Liver (tissue), 9 donors: ENCODE measurements around a stretch of chr19.

DNA sequence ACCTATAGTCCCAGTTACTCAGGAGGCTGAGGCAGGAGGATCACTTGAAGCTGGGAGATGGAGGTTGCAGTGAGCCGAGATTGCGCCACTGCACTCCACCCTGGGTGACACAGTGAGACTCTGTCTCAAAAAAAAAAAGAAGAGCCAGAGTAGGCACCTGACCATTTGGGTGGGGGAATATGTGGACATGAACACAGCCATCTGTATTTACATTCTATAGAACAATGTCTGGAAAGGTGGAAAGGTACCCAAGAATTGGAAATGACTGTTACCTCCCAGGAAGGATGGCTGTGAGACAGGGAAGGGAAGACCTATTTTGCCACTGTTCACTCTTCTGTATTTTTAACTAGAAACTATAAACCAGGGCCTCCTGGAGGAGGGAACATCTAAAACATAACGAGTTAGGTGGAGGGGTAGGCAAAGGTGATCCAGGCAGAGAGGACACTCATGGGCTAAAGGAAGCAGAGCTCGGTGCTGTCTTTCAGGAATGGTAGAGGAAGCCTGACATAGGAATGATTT lies 5.7 kb downstream of the EIF3K start:
- PRO-cap, 5 experiments, result no peak in any of the 5 experiments
- RAMPAGE, long total RNA, 2 experiments, result no peak in any of the 2 experiments
- RRBS, result no CpG with 5 or more reads among the region's 4 CpGs

DNA sequence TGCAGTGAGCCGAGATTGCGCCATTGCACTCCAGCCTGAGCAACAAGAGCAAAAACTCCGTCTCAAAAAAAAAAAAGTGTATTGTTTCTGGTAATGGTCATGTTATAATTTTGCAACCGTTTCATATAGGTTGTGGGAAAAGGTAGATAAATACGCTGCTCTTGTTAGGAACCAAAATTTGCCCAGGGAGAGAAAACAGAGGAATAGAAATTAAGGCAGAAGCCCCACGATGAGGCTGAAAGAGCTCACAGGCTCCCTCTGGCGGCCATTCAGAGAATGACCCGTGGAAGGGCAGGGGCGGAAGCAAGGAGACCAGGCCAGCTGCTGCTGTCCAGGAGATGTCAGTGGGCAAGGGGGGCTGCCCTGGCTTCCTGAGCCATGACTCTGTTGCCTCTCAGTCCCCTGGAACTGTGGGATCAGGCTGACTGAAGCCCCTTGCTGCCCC lies 12.9 kb upstream of the ACTN4 start:
- PRO-cap, 5 experiments, result no peak in any of the 5 experiments
- RAMPAGE, long total RNA, 2 experiments, result no peak in any of the 2 experiments
- RRBS, result no CpG with 5 or more reads among the region's 9 CpGs

- PRO-cap, 5 experiments, result no peak in any of the 5 experiments
- RAMPAGE, long total RNA, 2 experiments, result no peak in any of the 2 experiments
- RRBS, result no CpG with 5 or more reads among the region's 13 CpGs
Measured at GRCh38 chr19:38671601-38672312, 24.3 kb downstream of the ACTN4 start.

DNA sequence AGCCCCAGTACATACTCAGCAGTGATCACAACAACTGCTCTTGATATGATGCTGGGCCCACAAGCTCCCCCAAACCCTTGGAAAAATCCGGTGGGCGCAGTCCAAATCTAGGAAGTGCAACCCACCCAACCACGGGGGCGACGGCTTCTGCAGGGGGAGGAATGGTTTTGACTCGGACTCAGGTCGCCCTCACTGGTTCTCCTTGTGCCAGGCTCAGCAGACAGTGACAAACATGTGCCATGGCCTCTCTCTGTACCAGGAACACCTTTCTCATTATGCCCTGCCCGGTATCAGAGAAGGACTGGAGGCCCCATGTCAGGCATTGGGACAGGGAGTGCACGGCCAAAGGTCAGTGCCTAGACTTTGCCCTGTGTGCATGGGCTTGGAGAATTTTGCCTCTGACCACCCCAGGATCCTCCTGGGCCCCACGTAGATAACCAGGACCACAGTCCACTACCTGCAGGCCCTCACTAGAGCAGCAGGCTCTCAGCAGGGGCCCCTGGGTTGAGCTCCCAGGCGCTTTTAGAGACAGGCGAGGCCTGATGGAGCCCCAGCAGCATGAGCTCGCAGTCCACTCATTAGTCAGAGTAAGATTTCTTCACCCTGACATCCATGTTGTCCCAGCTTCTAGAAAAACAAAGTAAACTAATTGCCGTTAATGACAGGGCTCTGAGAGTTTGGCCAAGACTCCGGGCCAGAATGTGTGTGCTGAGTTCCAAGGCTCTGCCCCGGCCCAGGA lies 42.9 kb downstream of the CAPN12 start:
- PRO-cap, 5 experiments, result peak in 1 of 5 experiments; most common plus-strand start position 448 of the sequence (in 1); most common minus-strand start position 224 of the sequence (in 1)
- RAMPAGE, long total RNA, 2 experiments, result no peak in any of the 2 experiments
- RRBS, result no CpG with 5 or more reads among the region's 16 CpGs

DNA sequence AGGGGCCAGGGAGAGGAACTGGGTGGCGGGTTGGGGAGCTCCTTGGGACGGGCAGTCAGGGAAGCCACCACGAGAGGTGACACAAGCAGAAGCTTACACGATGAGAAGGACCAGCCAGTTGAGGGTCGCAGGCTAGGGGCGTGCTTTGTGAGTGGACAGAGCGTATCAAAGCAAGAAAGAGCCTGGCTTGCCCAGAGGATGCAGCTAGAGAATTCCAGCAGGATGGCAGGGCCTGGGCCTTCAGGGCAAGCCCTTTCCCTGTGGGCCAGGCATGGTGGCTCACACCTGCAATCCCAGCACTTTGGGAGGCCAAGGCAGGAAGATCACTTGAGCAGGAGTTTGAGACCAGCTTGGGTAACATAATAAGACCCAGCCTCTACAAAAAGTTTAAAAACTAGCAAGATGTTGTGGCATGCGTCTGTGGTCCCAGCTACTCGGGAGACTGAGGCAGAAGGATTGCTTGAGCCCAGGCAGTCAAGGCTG lies 40.5 kb downstream of the CAPN12 start:
- PRO-cap, 5 experiments, result no peak in any of the 5 experiments
- RAMPAGE, long total RNA, 2 experiments, result no peak in any of the 2 experiments
- RRBS, result no CpG with 5 or more reads among the region's 9 CpGs

GRCh38 chr19:38704335-38705438 lies 39.6 kb downstream of the CAPN12 start:
- PRO-cap, 5 experiments, result no peak in any of the 5 experiments
- RAMPAGE, long total RNA, 2 experiments, result no peak in any of the 2 experiments
- RRBS, result no CpG with 5 or more reads among the region's 25 CpGs

GRCh38 chr19:38705439-38706116 lies 38.7 kb downstream of the CAPN12 start:
- PRO-cap, 5 experiments, result no peak in any of the 5 experiments
- RAMPAGE, long total RNA, 2 experiments, result no peak in any of the 2 experiments
- RRBS, result 85% methylated on average over 4 of the region's 20 CpGs

GRCh38 chr19:38717728-38718112 lies 26.6 kb downstream of the CAPN12 start:
- PRO-cap, 5 experiments, result no peak in any of the 5 experiments
- RAMPAGE, long total RNA, 2 experiments, result no peak in any of the 2 experiments
- RRBS, result no CpG with 5 or more reads among the region's 9 CpGs

GRCh38 chr19:38811851-38812291 lies 874 bp downstream of the LGALS4 start:
- PRO-cap, 5 experiments, result no peak in any of the 5 experiments
- RAMPAGE, long total RNA, 2 experiments, result no peak in any of the 2 experiments
- RRBS, result no CpG with 5 or more reads among the region's 6 CpGs

DNA sequence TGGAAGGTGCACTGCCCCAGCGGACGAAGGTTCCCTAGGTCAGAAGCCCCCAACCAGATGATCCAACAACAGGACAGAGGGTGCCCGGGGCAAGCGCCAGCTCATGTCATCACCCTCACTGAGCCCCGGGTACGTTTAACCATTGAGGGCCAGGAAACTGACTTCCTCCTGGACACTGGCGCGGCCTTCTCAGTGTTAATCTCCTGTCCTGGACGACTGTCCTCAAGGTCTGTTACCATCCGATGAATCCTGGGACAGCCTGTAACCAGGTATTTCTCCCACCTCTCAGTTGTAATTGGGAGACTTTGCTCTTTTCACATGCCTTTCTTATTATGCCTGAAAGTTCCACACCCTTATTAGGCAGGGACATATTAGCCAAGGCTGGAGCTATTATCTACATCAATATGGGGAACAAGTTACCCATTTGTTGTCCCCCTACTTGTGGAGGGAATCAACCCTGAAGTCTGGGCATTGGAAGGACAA lies 5.7 kb downstream of the ECH1 start:
- PRO-cap, 5 experiments, result no peak in any of the 5 experiments
- RAMPAGE, long total RNA, 2 experiments, result no peak in any of the 2 experiments
- RRBS, result no CpG with 5 or more reads among the region's 10 CpGs

- PRO-cap, 5 experiments, result no peak in any of the 5 experiments
- RAMPAGE, long total RNA, 2 experiments, result no peak in any of the 2 experiments
- RRBS, result no CpG with 5 or more reads among the region's 31 CpGs
Measured at GRCh38 chr19:38841814-38843053, 7.6 kb downstream of the HNRNPL start.

- PRO-cap, 5 experiments, result no peak in any of the 5 experiments
- RAMPAGE, long total RNA, 2 experiments, result no peak in any of the 2 experiments
- RRBS, result no CpG with 5 or more reads among the region's 26 CpGs
Measured at GRCh38 chr19:38843852-38845089, 5.5 kb downstream of the HNRNPL start.

DNA sequence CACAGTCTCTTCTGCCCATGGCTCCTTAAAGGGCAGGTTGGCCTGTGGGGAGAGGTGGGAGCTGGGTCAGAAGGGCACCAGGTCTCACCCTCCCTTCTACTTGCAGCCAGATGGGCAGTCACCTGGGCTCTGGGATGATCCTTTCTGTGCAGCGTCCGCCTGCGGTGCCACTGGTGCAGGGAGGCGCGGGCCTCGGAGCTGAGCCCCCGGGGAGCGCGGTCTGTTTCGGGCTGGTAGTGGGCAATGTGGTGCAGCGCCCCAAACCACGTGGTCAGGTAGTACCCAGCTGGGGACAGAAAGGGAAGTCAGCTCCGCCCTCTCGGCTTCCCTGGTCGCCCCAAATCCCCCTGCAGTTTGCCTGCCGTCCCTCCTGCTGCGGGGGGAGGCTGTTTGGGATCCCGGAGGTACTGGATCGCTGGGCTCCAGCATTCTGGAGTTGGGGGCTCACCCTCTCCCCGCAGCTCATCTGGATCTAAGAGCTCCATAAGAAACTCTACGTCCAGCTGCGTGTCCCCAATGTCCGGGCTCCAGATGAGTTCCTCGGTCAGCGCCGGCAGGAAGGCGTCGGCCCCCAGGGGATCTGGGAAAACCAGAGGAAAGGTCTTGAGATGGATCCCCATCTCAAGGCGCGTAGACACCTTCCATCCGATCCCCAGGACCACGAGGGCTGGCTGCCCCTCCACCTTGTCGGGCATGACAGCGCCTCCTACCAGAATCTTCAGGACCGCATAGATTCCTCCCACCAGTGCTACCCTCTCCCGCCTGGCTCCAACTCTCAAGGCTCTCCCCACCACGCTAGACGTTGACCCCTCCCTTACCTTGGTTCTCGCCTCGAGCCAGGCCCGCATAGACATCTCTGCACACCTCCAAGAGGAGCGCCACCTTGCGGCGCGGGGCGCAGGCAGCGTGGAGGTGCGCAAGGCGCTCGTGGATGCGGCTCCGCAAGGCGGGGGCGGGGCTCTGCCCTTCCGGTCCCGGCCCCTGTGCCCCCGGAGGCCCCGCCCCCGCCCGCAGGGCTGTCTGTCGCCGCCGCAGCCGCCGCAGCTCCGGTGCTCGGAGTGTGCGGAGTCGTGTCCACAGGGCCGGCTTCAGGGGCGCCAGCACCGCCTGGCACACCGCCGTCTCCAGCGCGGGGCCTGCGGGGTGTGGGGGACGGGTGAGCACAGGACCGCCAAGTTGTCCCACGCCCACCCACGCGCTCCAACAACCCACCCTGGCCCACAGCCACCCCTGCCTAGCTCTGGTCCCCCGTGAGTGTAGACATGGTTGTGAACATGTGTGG lies 8.5 kb downstream of the RINL start:
- PRO-cap, 5 experiments, result peak in 3 of 5 experiments; most common plus-strand start position 1,048 of the sequence (in 2); most common minus-strand start position 788 of the sequence (in 1)
- RAMPAGE, long total RNA, 2 experiments, result start-site peak on the minus strand in 1 of 2 experiments, centred at position 867 of the sequence, 40 to 62 reads per replicate
- RRBS, result 1% methylated on average over 15 of the region's 83 CpGs

DNA sequence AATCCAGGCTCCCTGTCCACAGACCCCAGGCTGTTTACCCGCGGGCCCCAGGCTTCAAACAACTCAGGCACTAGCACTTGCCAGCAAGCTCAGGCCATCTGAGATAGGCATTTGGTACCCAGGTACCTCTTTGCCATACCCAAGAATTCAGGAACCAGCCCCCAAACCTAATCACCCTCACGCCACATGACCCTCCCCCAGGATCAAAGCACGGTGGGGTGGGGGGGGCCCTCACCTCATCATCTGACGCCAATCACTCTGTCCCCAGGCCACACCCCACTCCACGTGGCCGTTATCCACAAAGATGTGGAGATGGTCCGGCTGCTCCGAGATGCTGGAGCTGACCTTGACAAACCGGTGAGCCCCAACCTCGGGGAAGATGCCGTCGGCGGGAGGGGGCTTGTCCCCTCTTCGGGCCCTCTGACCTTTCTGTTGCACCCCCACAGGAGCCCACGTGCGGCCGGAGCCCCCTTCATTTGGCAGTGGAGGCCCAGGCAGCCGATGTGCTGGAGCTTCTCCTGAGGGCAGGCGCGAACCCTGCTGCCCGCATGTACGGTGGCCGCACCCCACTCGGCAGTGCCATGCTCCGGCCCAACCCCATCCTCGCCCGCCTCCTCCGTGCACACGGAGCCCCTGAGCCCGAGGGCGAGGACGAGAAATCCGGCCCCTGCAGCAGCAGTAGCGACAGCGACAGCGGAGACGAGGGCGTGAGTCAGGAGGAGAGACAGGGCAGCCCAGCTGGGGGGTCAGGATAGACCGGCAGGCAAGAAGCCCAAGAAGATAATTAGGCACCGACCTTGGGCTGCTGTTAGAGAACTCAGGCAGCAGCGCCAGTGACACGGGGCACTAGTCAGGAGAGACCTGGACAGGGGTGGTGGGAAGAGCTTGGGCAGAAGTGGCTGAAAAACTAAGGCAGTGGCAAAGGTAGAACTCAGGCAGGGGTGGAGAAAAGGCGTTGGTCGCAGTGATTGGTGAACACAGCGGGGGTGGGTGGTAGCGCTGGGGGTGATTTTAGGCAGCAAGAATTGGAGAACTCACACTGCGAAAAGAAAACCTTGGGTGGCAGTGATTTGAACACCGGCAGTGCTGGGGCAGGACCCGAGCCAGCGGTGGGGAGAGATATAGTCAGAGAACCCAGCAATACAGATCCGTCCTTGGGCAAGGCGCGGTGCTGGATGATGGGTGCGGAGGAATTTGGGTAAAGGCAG lies 4.6 kb downstream of the CCER2 start:
- PRO-cap, 5 experiments, result no peak in any of the 5 experiments
- RAMPAGE, long total RNA, 2 experiments, result no peak in any of the 2 experiments
- RRBS, result 97% methylated on average over 5 of the region's 55 CpGs

DNA sequence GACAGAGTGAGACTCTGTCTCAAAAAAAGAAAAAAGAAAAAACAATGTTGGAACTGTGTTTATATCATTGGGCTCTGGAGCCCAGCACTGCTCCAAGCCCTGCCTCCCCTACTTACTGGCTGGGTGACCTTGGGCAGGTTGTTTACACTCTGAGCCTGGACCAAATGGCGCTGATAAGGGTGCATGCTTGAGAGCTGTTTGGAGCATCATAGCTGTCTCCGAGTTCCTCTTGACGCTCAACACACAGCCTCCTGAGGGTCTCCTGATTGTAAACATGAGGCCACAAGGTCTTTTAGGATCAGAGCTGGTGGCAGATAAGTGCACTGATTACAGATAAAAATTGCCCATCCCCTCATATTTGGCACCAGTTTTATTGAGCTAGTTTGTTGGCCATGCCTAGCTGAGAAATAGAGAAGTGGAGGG lies 3.7 kb downstream of the MRPS12 start:
- PRO-cap, 5 experiments, result no peak in any of the 5 experiments
- RAMPAGE, long total RNA, 2 experiments, result no peak in any of the 2 experiments
- RRBS, result no CpG with 5 or more reads among the region's 3 CpGs

- PRO-cap, 5 experiments, result peak in 4 of 5 experiments; most common plus-strand start chr19:38976379 (in 1); most common minus-strand start chr19:38976517 (in 3)
- RAMPAGE, long total RNA, 2 experiments, result start-site peak on the minus strand in 1 of 2 experiments, at chr19:38976454-38976534 at its widest, 9 to 46 reads per replicate
- RRBS, result 19% methylated on average over 3 of the region's 23 CpGs
Measured at GRCh38 chr19:38976221-38977006, 872 bp upstream of the FBXO17 start.

DNA sequence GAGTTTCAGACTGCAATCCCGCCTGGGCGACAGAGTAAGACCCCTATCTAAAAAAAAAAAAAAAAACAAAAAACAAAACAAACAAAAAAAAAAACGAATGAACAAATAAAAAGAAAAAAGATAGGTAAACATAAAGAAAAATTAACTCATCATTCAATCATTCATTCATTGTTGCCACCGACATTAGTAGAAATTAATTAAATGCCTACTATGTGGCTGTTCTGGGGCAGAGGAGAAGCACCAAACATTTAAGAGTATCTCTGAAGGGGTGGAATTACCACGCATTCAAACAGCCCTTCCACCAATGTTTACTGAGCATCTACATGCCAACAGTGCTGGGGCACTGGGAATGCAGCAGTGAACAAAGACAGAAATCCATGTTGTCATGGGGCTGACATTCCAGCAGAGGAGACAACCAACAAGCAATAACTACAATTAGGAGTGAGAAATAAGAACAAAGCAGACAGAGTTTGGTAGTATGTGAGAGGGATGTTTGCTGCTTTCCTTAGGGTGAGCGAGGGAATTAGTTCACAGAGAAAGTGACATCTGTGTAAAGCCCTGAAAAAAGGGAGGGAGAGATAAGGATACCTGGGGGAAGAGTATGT lies 1.5 kb upstream of the PAK4 start:
- PRO-cap, 5 experiments, result no peak in any of the 5 experiments
- RAMPAGE, long total RNA, 2 experiments, result no peak in any of the 2 experiments
- RRBS, result no CpG with 5 or more reads among the region's 6 CpGs

DNA sequence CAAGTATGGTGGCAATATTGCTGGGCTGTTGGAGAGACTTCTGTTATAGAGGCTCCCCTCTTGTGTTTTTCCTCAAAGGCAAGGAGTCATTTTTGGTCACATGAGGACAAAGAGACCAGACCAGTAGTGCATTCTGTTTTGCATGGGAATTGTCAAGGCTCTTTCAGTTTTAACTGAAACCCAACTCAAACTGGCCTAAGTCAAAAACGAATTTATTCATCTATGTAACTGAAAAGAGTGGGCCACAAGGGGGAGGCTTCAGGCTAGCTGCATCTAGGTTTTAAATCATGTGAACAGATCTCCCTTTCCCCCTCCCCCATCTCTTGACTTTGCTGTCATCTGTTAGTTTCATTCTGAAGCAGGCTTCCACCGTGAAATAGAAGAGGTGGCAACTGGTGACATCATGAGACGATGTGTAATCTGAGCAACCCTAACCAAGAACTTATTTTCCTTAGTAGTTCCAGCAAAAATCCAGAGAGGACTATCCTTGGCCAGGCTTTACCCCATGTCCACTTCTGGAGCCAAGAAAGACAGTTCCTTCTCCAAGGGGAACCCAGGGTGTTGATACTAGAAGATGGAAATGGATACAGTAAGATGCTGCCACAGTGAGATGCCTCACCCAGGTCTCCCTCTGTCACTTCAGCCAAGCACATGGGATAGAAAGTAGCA lies 9.3 kb downstream of the SAMD4B start:
- PRO-cap, 5 experiments, result no peak in any of the 5 experiments
- RAMPAGE, long total RNA, 2 experiments, result no peak in any of the 2 experiments
- RRBS, result no CpG with 5 or more reads among the region's 3 CpGs

DNA sequence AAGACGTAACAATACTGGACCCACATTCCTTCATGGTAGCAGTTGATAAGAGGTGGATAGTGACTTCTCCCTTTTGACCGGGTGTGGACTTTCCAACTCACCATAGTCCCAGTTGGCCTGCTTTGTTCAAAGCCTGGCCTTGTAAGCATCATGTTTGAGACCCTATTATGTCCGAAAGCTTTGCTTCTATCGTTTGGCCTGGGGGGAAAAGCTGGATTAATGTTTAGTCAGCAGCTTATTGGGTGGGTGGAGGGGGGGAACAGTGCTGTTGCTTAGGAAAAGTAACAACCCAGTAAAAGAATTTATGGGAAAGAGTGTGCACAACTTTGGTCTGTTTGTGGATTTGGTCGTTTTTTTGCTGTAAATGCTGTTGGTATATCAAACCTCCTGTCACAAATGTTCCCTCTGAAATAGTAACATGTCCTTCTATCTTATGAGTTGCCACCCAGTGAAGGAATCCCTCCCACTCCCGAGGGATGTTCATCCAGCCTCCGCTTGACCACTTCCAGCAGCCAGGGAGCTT lies 10.4 kb downstream of the SAMD4B start:
- PRO-cap, 5 experiments, result no peak in any of the 5 experiments
- RAMPAGE, long total RNA, 2 experiments, result no peak in any of the 2 experiments
- RRBS, result no CpG with 5 or more reads among the region's 7 CpGs

DNA sequence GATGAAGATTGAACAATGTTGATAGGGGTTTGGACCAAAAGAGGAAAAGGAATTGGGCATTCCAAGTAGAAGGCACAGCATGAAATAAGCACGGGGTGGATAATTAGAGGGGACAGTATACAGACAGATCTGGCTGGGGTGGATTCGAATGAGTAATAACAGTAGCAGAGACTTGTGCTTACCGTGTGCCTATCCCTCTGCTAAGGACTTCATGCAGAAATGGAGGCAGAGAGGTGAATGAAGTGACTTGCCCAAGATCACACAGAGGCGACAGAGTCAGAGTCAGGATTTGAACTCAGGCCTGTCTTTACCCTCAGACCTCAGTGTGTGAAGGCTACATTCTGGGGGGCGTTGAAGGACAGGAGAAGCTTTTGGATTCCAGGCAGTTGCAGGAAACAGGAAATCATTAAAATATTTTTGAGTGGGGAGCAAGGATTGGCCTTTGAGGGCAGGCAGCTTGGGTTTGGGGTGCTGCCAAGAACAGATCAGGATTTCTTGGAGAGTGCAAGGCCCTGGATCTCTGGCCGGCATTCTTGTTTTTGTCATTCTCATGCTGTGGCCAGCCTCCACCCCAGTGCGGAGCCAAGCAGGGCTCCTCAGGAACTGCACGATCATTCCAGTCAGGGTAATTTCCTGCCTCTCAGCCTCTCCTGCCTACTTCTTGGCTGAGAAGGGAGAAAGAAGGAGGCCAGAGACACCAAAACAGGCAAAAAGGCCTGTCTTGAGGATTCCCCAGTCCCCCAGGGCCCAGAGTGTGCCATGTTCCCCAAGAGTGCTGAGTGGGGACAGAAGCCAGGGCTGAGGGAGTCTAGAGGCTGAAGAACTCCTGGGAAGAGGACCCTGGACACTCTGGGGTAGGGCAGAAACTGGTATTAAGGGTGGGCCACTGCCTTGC lies 18.6 kb downstream of the PAF1 start:
- PRO-cap, 5 experiments, result no peak in any of the 5 experiments
- RAMPAGE, long total RNA, 2 experiments, result no peak in any of the 2 experiments
- RRBS, result no CpG with 5 or more reads among the region's 8 CpGs